Measurements from ENCODE around the genes BEGAIN and DLK1.

DNA sequence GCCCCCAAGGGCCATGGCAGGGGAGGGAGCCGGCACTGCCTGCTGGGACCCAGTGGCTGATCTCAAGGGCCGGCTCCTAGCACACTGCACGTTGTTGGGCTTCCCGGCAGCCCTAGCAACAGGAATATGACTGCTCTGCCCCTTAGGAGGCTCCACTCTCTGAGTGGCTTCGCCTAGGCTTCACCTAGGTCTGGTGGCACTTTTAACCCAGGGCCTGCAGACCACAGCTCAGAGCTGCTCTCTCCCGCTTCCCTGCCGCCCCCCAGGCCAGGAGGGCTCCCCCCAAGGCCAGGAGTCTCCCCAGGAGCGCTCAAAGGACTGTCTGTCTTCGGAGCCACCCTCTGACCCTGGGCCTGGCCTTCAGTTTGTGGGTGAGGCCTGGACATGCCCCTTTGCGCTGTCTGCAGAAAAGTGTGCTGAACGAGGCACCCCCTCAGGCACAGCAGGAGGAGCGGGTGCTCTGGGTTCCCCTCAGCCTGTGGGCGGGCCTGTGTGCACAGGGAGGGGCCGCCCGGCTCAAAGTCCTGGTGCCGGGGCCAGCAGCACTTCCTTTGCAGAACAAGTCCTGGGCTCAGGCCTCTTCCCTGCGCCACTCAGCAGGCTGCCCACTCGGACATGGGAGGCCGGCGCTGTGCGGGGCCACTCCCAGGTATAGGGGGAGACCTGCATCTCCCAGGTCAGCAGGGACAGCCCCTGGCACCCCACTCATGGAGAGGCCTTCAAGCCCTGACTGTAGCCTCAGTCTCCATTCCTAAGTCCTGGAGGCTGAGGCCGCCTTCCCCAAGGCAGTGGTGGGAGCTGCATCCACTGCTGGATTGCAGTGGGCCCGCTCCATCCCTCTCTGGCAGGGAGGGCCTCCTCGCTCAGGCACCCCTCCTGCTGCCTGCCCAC, 14.4 kb downstream of the DEGS2 start:
- CAGE, long polyA plus RNA, result no peak
- RRBS, result 80% methylated on average over 4 of the region's 24 CpGs

GRCh38 chr14:100304792-100305204, 1.4 kb downstream of the SLC25A29 start:
- CAGE, long polyA plus RNA, result no peak
- RRBS, result 51% methylated on average over 5 of the region's 18 CpGs

GRCh38 chr14:100324956-100325817, 2.0 kb downstream of the SLC25A47 start:
- CAGE, long polyA plus RNA, result no peak
- RRBS, result 70% methylated on average over 9 of the region's 26 CpGs

DNA sequence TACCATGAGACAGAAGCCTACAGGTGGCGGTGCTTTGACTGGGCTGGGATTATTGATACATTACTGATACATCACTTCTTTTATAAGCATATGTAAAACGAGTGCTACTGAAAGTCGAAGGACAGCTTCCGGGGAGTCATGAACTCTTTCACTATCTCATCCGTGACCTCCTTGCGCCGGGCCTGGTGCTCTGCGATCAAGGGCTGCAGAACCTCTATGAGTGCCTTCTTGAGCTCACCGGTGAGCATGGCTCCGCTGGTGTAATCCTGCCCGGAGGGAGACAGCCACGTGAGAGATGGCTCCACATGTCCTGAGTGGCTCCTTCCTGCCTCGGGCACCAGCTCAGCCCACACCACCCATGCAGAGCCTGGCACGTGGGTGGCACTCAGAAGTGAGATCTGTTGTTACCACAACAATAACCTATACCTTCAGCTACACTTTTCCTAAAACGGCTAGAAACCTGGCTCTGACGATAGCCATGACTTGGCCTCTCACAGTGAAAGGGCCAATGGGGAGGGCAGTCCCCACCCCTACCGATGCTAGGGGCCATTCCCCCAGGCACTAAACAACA, 11.7 kb downstream of the SLC25A47 start:
- CAGE, long polyA plus RNA, result no peak
- RRBS, result 99% methylated on average over 3 of the region's 17 CpGs

DNA sequence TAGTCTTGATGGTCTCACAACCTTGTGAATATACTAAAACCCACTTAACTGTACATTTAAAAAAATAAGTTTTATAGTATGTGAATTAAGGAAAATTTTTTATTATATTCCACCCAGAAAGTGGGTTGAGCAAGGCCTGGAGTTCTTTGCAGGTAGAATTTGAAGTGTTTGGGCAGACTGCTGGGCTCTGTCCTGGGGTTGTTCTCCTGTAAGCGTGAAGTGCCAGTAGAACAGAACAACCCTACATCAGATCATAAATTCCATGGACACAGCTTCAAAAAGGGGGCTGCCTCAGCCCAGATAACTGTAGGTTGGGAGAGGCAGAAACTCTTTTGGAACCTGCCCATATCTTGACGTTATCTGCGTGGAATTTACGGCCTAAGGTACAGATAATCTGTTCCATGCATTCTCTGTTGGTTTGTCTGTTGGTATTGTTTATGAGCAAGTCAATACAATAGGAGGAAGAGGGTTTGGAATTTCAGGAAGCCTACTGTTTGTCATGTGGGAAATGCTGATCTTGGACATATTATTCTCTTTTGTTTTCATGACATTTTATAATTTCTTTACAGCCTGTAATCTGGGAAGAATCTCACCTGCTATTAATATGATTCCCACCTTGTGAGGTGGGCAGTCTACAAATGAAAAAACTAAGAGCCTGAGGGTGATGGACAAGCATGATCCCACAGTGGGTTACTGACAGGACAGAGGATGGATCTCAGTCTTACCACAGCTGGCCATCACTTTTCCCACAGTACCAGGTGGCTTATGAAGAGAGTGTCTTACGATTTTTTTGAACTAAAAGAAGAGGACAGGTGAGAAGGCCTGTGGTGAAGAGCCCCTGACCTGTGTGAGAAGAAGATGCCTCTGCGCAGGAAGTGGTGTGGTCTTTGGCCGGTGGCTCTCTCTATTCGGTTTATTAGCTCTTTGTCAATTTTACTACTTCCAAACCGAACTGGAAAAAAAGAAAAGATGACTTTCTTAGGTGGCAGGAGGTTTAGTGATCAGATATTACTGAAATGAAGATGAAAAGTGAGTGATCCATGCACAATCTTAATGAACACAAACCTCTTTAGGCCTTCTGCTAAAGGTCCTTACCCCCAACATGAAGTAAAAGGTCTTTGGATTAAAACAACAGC, 15.1 kb downstream of the WARS1 start:
- CAGE, long polyA plus RNA, result no peak
- RRBS, result no CpG with 5 or more reads among the region's 9 CpGs

DNA sequence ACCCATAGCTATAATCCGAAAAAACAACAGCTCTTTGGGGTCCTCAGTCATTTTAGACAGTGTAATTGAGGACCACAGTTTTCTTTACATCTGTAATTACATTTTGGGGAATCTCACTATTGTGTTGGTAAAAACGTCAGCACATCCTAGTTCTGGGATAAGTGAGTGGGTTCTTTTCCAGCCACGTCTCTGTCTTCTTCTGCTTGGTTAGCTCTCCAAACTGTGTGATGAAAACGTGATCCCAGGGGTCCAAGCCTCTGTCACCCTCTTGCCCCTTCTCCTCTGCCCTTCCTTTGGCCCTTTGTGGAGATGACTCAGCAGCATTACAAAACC, 15.9 kb downstream of the WDR25 start:
- CAGE, long polyA plus RNA, result no peak
- RRBS, result no CpG with 5 or more reads among the region's 4 CpGs

DNA sequence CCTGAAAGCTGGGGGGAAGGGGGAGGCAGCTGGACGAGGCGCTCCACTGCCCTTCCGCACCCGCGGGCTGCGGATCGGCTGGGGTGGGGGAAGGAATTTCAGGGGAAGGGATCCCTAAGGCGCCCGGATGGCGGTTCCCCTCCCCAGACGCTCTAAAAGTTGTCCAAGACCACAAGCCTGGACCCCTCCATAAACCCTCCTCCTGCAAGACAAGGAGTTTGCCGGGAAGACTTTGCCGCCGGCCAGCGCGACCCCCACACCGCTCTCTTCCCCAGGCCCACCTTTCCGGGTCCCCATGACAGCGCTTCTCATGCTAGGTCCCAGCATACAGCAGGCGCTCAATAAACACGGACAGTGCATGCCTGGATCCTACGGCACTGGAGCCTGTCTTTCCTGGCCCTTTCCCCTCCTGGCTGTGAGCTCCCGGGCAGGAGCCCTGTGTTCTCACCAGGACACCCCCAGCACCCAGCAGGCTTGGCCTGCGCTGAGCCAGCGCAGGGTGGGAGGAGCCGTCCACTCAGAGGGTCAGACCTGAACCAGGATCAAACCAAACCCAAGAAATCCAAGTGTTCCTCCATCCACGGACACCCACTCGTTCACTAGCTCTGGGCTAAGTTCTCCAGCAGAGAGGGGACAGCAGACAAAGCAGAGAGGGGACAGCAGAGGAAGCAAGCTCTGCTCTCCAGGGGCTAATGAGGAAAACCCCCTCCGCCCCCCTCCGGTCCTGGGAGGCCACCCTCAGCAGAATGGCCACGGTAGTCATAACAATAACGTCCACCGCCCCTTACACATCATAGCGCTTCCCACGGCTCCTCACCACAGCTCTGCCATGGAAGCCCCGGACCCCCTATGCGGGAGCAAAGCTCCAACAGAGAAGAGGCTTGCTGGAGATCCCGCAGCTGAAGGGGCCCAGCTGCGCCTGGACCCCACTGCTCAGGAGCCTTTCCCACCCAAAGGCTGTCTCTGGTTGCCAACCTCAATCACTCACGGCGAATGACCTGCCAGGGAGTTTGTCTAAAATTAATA, 17.8 kb downstream of the BEGAIN start:
- CAGE, long polyA plus RNA, result no peak
- RRBS, result 7% methylated on average over 9 of the region's 41 CpGs

DNA sequence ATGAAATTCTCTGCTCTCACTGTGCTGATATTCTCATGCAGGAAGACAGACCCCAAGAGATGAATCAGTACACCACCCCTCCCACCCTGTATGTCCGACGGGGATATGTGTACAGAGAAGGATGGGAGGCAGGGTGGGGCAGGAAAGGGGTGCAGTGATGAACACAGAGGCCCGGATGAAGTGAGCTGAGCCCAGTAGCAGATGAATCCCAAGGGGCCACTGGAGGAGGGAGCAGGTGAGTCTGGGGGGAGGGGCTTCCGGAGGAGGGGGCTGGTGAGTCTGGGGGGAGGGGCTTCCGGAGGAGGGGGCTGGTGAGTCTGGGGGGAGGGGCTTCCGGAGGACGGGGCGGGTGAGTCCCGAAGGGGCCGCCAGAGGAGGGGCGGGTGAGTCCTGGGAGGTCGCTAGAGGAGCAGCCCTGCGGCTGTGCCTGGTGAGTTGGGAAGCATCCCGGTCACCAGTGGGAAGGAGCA, 14.2 kb downstream of the BEGAIN start:
- CAGE, long polyA plus RNA, result no peak
- RRBS, result 8% methylated on average over 8 of the region's 14 CpGs

- CAGE, long polyA plus RNA, result no peak
- RRBS, result 2% methylated on average over 34 of the region's 76 CpGs
Observed at GRCh38 chr14:100587190-100587757, at the start of gene BEGAIN. TSS of gene BEGAIN (minus strand) at chr14:100587417.

DNA sequence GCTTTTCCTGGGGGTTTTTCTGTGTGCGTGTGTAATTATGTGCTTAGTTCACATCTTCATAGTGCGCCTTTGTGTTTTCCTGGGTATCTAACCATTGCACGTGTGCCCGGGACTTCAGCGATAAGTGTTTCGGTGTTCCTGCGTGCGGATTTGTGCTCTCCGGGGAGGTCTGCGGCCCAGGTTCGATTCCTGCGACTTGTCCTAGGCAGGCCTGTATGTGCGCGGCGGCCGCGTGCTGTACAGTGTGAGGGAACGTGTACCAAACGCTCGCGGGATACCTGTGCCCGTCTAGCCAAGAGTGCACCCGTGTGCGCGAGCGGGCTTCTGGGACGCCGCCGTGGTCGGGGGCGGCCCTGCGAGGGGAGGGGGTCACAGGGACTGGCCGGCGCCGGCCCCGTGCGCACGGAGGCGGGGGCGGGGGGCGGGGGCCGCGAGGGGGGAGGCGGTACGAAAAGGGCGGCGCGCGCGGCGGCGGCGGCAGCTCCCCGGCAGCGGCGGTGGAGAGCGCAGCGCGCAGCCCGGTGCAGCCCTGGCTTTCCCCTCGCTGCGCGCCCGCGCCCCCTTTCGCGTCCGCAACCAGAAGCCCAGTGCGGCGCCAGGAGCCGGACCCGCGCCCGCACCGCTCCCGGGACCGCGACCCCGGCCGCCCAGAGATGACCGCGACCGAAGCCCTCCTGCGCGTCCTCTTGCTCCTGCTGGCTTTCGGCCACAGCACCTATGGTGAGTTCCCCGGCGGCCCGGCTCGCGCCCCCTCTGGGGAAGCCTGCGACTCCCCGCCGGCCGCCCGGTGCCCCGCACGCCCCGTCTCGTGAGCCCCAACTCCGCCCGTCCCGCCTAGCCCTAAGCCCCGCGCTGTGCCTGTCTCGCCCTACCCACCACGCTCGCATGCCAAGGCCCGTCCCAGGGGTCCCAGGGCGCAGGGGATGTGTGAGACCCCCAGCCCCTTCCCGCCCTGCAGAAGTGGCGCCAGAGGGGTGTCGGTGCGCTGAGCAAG, at the start of gene DLK1:
Gene DLK1, plus strand, starts transcription at position 477 of the 994 bp plus-strand sequence.
- CAGE, long polyA plus RNA, result no peak
- RRBS, result 7% methylated on average over 44 of the region's 114 CpGs

DNA sequence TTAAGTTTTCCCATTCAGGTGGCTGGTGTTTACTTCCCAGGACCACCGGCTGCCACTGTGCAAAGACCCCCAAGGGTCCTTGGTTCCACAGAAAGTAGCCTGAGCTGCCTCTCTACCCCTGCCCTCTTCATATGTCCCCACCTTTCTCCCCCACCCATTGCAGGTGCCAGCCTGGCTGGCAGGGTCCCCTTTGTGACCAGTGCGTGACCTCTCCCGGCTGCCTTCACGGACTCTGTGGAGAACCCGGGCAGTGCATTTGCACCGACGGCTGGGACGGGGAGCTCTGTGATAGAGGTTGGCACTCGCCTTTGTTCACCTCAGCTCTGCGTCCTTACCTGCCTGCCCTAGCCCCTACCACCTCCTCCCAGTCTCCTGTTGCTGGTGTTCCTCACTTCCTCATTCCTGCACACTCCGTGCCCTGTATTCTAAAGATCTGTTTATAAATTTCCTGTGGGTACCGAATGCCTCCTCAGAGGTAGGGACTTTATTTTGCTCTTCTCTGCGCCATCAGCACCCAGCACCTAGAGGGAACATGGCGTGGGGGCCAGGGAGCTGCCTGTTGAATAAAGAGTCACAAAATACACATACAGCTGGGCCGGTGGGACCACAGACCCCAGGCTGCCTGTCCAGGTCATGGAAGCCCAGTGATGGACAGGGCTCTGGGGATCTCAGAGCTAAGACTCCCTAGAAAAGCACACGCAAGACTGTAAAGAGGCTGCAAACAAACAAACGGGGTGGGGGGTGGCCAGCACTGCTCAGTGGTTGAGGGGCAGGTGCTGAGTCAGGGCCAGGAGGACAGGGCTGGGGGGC, 2.3 kb downstream of the DLK1 start:
- CAGE, long polyA plus RNA, result no peak
- RRBS, result 37% methylated on average over 1 of the region's 17 CpGs

- CAGE, long polyA plus RNA, result no peak
- RRBS, result no CpG with 5 or more reads among the region's 11 CpGs
Observed at GRCh38 chr14:100811512-100811876, 84.8 kb downstream of the DLK1 start.

DNA sequence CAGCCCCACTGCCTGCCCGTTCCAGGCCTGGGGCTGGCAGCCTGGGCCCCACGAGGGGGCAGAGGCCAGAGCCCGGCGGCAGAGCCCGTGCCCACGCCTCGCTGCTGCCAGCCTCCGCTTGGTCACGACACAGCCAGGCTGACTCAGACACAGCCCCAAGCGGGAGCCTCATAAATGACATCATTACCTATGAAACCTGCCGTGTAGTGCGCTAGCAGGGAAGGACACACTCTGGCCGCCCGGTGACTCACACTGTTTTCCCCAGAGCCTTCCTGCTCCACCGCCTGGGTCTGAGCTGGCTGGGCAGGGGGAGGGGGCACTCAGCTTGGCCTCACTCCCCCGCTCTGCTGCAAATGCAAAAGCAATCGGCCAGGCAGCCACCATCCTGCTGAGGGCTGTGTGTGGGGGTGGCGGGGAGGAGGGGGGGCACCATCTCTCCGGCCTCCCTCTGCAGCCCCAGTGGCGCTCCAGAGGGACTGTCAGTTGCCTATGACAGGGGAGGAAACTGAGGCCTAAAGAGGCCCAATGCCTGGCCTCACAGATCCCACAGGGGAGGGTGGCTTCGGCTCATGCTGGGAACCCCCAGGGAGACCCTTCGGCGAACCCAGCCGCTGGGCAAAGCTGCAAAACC, 169.8 kb upstream of the RTL1 start:
- CAGE, long polyA plus RNA, result no peak
- RRBS, result no CpG with 5 or more reads among the region's 24 CpGs

DNA sequence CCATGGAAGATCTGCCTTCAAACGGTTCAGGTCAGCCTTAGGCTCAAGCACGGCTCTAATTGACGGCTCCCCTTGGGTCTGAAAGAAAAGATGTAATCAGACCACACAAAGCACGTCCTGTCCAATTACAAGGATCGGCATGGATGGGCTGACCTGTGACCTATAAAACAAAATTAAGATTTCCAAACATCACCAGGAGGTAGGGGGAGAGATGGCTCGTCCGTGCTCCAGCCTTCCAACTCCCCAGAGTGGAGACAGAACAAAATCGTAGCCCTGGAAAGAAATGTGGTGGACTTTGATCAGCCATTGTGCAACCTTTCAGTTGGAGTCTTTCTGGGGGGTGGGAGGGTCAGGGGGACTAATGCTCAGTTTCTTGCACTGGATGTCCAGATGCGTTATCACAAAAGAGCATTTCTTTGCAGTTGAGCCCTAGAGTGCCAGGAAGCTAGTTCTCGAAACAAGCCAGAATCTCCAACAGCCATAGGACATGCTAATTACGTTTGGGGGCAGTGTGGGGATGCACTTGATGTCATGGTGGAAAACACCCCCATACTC, 426.8 kb upstream of the PPP2R5C start:
- CAGE, long polyA plus RNA, result no peak
- RRBS, result no CpG with 5 or more reads among the region's 11 CpGs

DNA sequence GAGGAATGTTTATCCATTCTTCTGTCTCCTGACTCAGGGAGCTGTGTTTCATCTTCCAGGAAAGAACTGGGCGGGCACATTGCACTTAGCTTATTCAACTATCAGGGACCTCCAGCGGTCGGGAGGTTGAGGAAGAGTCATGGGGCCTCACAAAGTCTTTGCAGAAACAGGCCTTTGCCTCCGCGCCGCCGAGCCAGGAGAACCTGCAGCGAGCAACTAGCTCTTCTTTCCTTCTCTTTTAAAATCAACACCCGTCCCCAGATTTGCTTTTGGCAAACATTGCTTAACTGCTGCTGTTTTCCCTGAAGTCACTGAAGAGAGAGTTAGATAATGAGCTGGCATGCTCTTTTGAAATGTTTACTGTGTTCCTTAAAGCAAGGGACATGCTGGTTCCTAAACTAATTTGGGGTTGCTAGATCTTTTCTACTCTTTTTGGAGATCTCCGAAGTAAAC, 426.2 kb upstream of the PPP2R5C start:
- CAGE, long polyA plus RNA, result no peak
- RRBS, result no CpG with 5 or more reads among the region's 10 CpGs

DNA sequence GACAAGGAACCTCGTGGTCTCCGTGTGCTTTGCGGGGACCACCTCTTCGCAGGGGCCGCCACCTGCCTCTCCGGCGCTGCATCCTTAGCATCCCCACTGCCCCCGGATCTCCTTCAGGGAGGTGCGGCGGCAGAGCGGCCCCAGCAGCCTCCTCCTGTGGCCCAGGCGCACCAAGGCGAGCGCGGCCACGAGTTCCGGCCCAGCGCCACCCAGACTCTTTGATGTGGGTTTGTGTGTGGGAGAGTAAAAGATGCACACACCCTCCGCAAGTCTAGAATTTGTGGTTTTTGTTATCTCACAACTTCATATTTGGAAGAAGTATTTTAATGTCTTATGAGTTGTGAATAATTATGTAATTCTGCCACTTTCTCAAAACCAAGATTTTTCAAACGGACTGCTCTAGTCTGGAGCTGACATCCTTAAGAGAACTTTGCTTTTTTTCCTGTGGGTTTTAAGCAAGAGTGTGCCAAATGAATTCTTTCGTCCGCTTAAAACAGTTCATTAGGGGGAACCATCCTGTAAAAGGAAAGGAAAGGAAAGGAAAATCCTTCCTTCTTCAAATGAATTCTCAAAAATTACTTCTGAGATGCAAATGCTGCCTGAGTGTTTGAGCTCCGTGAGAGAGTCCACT, 318.9 kb upstream of the PPP2R5C start:
- CAGE, long polyA plus RNA, result no peak
- RRBS, result 78% methylated on average over 10 of the region's 23 CpGs

DNA sequence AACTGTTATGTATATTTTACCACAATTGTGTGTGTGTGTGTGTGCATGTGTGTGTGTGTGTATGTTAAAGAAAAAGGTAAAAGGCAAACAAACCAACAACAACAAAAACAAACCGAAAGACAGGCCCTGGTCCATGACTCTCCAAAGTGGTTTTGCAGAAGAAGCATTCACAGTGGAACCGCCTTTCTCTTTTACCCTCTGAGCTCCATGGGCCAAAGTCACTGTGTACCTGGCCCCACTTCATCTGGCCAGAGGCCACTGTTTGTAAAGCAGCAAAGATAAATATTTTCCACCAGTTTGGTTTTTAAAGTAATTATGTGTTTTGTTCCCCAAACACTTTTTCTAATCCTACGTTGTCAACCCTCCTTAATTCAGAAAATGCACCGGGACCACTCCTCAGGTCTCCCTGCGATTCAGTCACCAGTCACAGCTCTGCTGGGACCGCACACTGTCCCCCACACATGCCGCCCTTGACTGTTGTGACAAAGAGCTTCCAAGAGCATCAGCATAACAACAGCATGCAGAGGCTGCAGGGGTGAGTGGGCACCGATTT, 265.7 kb upstream of the PPP2R5C start:
- CAGE, long polyA plus RNA, result no peak
- RRBS, result no CpG with 5 or more reads among the region's 8 CpGs

GRCh38 chr14:101780975-101781697, 19.6 kb downstream of the PPP2R5C start:
- CAGE, long polyA plus RNA, result no peak
- RRBS, result 8% methylated on average over 13 of the region's 51 CpGs

GRCh38 chr14:101834359-101835005, 73.0 kb downstream of the PPP2R5C start:
- CAGE, long polyA plus RNA, result no peak
- RRBS, result no CpG with 5 or more reads among the region's 5 CpGs

DNA sequence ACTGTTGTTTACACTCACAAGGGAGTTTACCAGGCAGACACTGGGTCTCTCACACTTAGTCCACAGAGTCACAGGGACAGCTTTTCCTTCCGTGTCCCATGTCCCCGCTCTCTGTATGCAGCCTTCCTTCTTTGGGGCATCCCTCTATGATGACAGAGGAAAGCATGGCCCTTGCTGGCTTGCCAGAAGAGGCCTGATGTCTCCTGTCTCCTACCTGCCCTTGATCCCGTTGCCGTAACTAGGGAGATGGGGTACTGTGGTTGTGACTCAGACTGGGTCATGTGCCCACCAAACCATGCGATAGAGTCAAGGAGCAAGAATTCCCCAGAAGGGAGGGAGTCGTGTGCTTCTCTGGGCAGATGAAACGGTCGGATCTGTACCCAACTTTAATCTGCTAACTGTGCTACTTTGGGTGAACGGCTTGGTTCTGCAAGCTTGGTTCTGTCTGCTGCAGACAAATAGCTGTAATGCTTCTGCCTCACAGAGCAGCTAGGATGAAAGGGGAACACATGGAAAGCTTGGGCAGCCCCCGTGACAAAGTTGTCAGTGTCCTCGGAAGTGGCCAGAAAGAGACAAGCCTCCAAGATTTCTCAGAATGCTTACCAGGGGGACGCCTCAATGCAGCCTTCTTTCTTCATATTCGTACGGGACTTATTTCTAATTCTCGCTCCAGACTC, 99.0 kb upstream of the DYNC1H1 start:
- CAGE, long polyA plus RNA, result no peak
- RRBS, result no CpG with 5 or more reads among the region's 15 CpGs

Data from BJ (cell line).